Progenitor cell of endocrine pancreas (in vitro differentiated cells): ENCODE measurements around the genes SIRT7 and TEX19.

- PRO-cap = no peak
These were observed 5.5 kb downstream of the GCGR start for GRCh38 chr17:81809367-81809908.

- PRO-cap = no peak
These were observed 6.6 kb upstream of the PPP1R27 start for GRCh38 chr17:81841266-81842047.

- PRO-cap = no peak
These were observed 11.0 kb upstream of the PPP1R27 start for GRCh38 chr17:81845823-81846317.

- PRO-cap = no peak
These were observed 1.6 kb downstream of the ARHGDIA start for GRCh38 chr17:81869170-81870318.

DNA sequence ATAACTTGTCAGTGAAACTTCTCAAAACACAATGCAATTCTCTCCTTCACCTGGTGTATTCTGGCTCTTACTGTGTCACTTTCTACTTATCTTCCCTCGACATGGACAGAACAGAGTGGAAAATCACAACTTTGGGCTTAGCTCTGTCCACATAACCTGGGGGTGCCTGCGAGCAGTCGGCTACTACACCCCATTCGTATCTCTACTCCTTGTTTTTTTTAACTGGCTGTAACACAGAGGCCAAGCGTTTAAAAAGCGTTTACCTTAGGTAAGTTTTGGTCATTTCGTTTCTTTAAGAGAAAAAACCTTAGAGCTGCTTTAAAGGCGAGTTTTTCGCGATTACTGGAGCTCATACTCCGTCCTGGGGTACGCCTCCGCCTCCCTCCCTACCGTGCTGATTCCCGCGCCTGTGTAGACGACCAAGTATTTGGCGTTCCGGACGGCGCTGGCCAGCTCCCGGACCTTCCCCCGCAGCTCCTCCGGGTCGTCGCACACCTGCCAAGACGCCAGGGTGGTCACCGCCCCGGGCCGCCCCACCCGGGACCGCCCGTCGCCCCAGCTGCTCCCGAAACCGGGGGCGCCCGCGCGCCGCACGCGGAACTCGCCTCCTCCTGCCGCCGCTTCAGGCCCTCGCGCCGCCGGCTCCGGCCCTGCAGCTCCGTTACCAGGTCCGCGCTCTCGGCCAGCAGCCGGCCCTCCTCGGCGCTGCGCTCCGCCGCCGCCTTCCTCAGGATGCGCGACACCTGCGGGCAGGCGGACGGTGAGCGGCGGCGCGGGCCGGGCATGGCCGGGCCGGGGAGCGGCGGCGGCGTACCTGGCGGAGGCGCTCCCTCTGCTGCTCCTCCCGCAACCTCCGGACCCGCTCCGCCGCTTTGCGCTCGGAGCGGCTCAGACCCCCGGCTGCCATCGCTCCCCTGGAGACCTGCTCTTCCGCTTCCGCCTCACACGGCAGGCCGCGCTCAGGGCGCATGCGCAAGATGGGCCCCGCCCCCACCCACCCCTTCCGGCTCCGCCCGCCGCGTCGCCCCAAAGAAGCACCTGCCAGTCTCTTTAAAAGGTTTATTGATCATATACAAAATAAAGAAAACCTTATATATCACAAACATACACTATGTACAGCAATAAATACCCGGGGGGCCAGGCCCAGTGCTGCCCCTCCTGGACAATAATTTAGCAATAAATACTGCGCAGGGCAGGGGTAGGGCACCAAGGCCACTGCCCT is at the start of gene SIRT7:
TSS of gene SIRT7 (minus strand) at position 952 of the 1,222 bp plus-strand sequence.
- PRO-cap = unidirectional peak, minus-strand start at position 924 of the sequence

DNA sequence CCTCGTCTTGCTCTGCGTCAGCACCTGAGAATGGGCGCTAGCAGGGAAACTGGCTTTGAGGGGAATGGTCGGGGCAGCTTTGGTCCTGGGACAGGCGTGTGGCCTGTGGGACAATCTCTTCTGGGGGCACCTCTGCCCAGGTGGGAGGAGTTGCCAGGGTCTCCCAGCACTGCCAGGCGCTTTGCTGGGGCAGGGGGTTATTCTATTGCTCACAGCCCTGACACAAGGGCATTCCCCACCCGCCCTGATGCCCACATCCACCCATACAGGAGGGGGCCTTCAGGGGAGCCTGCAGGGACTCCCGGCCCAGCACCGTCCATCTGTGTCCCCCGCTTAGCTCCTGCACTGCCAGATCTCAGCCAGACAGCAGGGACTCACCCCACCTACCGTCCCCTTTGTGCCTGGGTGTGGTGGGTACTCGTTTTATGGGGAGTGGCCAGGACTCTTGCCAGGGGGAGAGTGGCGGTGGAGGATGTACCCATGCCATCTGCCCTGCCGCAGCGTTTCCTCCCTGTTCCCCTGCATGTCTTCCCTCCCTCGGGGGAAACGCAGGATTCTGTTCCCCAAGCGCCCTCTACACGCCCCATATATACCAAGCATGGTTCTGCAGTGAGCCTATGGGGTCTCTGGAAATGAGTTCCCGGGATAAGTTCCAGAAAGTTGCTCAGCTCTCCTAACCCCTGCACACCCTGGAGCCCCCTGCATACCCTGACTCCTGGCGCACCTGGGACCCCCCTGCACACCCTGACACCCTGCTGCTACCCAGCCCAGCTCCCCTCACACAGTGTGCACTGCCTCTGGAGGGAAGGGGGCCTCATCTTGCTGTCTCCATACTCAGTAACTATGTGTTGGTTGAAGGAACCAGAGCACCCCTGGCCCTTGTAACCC is 4.0 kb upstream of the MAFG start:
- PRO-cap = no peak

DNA sequence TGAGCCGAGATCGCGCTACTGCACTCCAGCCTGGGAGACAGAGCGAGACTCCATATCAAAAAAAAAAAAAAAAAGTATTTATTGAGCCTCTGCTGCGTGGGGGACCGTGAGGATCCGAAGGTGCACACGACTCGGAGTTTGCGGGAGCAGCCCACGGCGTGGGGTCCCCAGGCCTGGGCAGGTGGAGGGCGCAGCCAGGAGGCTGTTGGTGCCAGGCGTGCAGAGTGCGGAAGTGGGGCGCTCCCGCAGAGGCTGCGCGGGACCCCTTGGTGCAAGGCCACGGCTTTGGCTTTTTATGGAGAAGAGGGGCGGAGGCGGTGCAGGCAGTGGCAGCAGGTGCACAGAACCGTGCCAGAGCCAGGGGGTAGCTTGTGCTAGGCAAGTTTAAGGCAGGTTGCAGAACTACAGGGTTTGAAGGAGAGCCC is 1.1 kb downstream of the ASPSCR1 start:
- PRO-cap = no peak

DNA sequence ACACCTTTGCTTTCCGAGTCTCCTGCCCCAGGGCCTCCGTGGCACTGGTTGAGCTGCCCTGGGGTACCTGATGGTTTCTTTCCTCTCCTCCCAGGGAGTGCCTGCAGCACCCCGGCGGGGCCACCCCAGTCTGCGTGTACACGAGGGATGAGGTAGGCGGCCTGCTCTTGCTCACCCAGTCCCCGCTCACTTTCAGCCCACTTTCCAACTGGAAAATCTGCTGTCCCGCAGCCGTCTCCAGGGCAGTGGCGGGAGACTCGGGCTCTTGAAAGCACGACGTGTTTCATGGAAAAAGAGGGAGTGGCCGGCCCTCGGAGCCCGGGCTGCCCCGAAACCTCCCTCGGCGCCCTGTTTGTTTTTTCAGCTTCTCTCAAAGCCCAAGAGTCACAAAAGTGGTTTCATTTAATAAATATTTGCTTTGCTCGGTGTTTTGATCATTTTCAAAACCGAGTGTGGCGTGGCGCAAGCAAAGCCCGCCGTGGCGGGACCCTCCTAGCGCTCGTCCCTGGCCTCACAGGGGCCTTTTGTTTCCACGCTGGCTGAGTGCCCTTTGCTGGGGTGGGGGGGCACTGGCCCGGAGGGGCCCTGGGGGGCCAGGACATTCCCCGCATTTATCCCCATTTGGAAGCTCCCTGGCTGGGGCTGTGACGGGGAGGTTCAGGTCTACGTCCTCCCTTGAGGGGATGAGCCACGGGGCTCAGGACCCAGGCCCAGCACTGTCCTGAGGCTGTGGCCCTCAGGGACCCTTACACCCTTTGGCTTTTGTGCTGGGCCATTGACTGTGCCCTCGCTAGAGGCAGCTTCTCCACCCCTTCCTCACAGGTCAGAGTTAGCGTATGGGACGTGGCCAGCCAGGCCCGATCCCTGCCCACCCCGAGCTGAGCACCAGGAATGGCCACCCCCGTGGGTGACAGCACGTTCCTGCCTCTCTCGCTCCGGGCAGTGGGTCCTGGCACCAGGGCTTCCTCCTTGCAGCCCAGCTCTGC is 17.6 kb downstream of the ASPSCR1 start:
- PRO-cap = no peak

GRCh38 chr17:82053565-82054188 is 2.0 kb downstream of the GPS1 start:
- PRO-cap = no peak

GRCh38 chr17:82085545-82085997 is 12.5 kb downstream of the FASN start:
- PRO-cap = no peak

GRCh38 chr17:82090146-82090785 is 7.8 kb downstream of the FASN start:
- PRO-cap = no peak

DNA sequence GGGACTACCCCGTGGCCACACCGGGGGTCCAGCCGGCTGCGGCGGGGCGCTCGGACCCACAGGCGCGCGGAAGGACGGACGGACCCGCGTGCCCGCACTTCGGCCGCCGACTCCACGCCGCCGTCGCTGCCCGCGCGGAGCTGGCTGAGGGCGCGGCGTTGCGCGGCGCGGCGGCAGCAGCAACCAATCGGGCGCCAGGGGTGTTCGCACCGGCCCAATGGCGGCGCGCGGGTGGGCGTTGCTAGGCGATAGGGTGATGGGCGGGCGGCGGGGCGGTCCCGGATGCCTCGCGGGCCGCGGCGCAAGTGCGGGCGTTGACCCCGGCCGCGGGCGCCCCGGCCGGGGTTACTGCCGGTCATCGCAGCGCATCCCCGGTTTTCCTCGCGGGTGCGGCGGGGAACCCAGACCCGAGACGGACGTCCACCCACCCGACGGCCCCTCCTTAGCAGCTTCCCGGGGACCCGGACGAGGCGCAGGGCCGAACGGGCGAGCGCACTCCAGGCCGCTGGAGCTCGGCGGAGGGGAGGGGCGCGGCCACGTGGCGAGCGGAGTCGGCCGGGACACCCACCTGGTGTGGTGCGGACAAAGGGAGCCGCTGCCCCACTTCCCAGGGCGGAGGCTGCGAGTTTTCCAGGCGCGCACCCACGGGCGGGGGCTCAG is 725 bp upstream of the FASN start:
- PRO-cap = bidirectional peak, plus-strand start at position 278 of the sequence, minus-strand start at position 128 of the sequence

DNA sequence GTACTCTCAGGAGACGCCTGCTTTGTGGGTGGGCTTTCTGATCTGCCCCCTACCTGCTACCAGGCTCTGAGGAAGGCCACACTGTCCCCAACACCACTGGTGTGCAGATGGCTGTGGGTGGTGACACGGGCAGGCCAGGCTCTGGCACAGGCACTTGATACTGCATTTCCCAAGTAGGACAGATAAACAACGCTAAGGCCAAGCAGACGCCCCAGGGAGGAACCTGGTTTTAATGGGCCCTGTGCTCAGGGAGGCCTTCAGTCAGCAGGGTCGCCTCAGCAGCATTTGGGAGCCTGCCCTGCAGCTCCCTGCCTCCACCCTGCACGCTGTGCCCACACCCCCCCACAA is 3.2 kb upstream of the FASN start:
- PRO-cap = no peak

GRCh38 chr17:82244058-82245163 is 15.6 kb downstream of the SLC16A3 start:
- PRO-cap = no peak

DNA sequence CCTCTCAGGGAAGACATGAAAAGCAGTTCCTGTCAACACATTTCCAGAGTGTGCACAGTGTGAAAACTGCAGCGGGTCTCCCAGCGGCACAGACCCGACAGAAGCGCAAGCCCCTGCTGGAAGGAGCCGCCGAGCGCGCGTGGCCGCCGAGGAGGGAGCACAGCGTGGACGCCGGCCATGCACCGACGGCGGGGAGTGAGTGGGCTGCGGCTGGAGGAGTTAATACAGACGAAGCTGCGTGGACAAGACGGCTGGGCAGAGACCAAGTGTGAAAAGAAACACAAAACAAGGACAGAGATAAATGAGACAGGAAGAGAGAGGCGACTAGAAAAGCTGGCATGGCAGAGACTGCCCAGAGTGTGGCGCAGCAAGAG is 16.3 kb downstream of the SLC16A3 start:
- PRO-cap = no peak

GRCh38 chr17:82299390-82300017 is 17.9 kb downstream of the CD7 start:
- PRO-cap = no peak

DNA sequence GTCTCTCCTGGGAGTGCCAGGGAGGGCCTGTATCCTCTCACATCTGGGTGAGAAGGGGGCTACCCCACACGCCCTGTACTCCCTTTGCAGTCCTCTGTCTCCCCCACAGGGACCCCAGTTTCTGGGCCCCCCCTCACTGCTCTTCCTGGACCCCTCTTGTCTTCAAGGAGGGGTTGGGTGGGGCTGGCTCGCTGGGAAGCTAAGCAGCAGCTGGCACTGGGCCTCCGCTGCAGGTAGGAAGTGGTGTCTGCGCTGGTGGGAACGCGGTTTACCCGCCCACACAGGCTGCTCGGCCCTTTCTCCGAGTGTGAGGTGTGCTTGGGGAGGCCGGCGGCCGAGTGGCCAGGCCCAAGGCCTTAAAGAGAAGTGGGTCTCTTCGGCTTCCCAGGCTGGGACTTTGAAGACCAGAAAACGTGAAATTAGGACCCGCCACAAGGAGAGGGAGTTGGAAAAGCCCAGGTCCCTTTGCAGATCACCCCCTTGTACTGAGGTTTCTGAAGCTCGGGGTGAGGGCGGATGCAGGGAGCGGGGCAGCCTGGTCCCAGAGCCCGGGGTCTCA is 15.2 kb downstream of the CD7 start:
- PRO-cap = no peak

DNA sequence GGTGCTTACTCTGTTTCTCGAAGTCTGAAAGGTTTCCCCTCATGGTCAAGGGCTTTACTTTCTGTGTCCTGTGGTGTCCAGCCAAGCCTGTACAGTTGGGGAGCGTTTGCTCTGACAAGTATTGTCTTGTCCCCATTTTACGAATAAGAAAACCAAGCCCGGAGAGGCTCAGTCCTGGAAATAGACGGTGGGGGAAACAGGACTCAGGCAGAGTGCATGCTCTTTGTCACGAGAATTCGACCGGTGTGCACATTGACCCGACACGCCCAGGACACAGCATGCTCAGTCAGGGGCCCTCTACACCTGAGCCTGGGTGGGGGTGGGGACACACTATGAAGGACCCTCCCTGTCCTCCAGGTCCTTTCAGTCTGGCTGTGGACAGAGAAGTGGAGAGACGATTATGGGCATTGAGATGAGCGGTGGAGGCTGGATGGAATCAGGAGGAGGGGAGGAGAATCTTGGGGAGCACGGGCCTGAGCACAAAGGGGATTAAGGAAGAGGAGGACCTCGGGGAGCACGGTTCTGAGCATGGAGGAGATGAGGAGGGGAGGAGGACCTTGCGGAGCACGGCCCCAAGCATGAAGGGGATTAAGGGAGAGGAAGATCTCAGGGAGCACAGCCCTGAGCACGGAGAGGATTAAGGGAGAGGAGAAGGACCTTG is 7.4 kb downstream of the CD7 start:
- PRO-cap = no peak

DNA sequence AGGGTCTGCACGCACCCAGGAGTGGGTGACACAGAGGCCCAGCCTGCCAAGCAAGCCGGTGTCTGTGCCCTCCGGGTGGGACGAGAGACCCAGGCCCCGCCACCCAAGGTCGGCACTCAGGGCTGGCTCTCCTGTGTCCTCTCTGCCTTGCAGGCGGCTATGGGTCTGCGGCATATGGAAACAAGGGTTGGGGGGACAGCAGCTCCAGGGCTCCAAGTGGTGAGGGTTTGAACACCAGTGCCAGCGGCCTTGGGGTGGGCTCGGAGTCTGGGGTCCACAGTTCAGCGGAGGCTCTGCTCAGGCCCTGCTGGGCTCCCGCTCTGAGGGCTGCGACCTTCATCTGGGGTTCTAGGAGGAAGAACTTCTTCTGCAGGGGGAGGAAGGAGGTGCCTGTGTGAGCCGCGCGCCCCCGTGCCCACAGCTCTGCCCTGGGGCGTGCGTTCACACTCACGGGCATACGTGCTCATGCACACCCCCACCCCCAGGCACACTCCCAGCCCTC is 4.6 kb upstream of the CD7 start:
- PRO-cap = no peak

GRCh38 chr17:82358964-82359427 is at the start of gene TEX19:
TEX19 (plus strand) TSS chr17:82359247.
- PRO-cap = no peak